H7 (cell line): ENCODE results near the genes EIF4B and HOXC12.

- RAMPAGE, long total RNA = start-site peak on the plus strand at chr12:53006465-53006481, 2,086 reads
Observed at GRCh38 chr12:53005849-53006587, at the start of gene EIF4B. Gene EIF4B, plus strand, starts transcription at chr12:53006456.

- RAMPAGE, long total RNA = no peak
Observed at GRCh38 chr12:53046032-53046279, 3.9 kb upstream of the TNS2 start.

- RAMPAGE, long total RNA = no peak
Observed at GRCh38 chr12:53058152-53058946, 8.5 kb downstream of the TNS2 start.

GRCh38 chr12:53065612-53065901 lies 13.6 kb downstream of the SPRYD3 start:
- RAMPAGE, long total RNA = no peak

GRCh38 chr12:53066101-53067072 lies 12.8 kb downstream of the SPRYD3 start:
- RAMPAGE, long total RNA = no peak

DNA sequence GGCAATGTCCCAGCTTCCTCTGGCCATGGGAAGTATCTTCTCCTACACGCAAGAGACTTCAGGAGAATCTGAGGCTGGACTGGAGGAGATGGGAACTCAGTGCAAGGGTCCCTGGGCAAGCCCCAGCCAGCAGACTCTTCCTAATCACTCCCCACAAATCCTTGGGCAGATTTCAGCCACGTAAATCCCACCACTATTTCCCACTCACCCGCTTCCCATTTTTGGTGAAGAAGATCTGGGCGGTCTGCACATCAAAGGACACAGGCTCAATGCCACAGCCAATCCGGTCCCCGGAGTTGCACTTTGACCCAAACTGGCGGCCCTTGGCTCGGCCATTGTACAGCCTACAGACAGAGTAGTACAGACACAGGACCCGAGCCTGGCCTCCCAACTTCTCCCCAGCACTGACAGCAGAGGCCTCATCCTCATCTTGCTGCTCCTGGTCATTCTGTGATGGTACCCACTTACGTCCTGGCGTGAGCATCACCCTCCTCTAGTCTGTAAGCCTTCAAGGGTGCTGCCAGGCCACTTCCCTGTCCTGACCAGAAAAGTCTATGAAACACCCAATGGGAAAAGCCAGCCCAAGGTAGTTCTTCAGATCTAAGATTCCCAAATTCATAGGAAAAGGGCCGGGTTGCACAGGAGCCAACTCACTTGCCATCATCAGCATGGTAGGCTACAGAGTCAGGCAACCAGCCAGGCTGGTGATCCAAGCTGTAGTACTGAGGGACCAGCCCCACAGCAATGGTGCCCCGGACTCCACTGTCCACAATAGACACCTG lies 4.6 kb downstream of the SPRYD3 start:
- RAMPAGE, long total RNA = no peak

- RAMPAGE, long total RNA = no peak
Observed at GRCh38 chr12:53171167-53172334, 9.0 kb upstream of the ZNF740 start.

DNA sequence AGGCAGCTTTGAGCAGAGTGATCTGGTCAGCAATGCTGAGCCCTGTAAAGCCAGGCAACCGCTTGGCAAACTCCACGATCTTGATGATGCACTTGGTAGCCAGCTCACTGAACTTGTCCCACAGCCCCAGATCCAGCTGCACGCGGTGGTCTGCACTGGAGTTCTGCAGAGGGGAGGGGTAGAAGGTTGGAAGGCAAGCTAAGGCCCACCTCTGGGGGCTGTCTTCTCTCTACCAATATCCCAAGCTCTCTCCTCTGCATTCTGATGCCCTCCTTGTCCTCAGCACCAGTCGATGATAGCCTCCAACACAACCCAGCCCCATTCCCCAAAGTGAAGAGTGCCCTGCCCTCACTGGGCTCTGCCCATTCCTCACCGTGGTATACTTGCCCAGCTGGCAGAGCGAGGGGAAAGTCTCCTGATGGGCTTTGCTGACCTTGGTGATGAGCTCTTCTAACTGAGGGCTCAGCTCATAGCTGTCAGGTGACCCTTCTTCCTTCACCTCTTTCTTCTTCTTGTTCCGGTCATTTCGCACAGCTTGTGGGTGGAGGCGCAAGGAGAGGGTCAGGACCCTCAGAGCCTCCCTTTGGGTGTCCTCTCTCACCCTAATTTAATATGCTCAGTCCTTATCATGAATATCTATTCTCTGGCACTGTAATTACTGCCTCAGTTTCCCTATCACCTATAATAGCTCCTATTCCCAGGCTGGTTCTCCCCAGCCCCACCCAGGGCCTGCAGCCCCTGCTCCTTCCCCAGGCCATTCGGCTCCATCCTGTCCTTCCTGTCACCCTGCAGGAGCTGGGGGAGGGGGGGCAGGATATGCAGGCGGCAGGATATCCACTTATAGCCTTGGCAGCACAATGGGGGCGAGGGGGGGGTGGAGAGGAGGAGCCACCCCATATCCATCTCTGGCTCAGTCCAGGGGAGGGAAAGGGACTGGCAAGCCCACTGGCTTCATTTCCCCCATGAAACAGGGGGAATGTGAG lies 7.3 kb upstream of the ITGB7 start:
- RAMPAGE, long total RNA = no peak

- RAMPAGE, long total RNA = no peak
Observed at GRCh38 chr12:53216311-53216850, 9.3 kb upstream of the ITGB7 start.

DNA sequence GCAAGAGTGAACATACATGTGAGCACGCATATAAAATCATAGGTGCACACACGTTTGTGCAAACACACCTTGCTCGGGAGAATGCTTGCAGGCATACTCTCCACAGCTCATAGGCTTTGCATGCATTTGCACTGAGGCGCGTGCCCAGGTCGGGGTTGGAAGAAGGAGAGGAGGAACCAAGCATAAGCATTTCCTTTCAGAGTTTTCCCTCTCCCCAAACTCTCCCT lies 11.5 kb downstream of the RARG start:
- RAMPAGE, long total RNA = no peak

DNA sequence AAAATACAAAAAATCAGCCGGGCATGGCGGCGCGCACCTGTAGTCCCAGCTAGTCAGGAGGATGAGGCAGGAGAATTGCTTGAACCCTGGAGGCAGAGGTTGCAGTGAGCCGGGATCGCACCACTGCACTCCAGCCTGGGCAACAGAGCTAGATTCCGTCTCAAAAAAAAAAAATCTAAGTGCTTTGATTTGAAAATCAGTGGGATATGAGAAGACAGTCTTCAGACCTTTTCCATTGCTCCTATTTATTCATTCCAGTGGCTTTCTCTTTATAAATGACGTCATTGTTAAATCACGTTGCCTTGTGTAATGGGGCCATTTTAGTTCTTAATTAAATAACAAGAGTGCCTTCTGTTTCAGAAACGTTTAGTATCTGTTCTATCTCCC lies 10.5 kb downstream of the SP1 start:
- RAMPAGE, long total RNA = no peak

DNA sequence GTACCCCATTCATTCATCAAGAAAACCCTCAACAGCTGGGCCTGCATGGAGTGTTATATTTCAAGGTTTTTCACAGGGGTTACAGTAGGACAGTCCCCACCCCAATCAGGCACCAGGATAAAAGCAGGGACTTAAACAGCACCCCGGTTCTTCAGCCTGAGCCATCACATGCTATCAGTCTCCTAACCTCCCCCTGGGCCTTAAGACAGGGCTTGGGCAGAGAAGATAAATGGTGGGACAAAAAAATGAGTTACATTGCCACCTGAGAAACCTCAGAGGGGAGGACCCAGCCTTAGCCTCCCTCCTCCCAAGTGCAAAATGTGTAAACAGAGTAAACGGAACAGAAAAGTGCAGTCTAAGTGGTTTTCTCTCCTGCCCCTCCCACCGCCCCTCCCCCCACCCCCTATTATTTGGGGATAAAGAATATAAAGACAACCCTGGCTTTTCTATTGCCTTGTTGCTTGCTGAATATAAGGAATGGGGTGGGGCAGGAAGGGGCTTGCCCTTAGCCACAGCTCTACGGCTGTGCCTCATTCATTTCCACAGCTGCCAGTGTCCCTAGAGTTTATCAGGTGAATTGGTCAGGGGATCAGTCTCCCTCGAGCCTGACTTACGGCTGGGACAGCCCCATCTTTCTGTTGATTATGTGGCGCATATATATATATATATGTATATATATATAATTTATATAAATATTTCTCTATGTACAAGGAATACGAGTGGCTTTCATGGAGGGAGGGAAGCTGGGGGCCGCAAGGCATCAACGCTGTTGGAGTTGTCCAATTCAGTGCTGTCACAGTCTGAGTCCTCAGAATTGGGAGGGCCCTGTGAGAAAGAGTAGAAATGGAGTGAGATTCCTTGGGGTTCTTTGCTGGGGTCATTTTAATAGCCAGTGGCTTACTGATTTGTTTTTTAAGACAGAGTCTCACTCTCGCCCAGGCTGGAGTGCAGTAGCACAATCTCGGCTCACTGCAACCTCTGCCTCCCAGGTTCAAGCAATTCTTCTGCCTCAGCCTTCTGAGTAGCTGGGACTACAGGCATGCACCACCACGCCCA lies 18.5 kb downstream of the MAP3K12 start:
- RAMPAGE, long total RNA = no peak

GRCh38 chr12:53493390-53494123 lies 5.7 kb downstream of the MAP3K12 start:
- RAMPAGE, long total RNA = no peak

- RAMPAGE, long total RNA = no peak
Observed at GRCh38 chr12:53514105-53514673, 6.9 kb upstream of the NPFF start.

- RAMPAGE, long total RNA = no peak
Observed at GRCh38 chr12:53561325-53562233, 54.3 kb upstream of the NPFF start.

GRCh38 chr12:53623324-53623954 lies 2.7 kb downstream of the ATF7 start:
- RAMPAGE, long total RNA = no peak

GRCh38 chr12:53711394-53712091 lies 15.7 kb downstream of the CALCOCO1 start:
- RAMPAGE, long total RNA = no peak

DNA sequence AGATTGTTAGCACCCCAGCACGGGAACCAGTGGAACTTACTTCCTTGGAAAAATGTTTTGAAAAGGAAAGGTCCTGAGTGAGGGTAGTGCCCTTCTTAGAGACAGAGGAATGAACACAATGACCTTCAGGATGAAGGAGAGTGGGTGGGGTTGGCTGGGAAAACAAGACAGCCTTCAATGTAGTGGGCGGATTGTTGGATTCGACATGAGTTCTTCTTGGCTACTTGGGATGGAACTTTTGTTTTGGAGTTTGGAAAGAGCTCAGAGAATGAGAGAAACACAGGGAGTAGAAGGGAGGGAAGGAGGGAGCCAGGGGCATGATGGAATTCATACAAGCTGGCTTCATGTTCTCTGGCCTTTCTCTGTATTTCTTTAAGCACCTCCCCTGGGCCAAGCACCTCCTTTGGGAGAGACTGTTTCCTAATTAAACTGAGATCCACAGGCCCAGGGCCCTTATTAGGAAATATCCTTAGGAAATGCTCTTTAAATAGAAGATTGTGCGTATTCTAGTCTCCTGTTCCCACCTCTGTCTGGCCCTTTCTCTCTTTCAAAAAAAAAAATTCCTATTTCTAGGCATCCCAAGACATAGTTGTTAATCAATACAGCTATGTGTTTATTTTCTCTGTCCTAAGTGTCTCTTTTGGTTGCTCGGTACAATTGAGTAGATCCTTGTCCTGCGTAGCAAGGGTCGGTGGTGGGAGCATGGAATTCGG lies 48.6 kb upstream of the CALCOCO1 start:
- RAMPAGE, long total RNA = no peak

GRCh38 chr12:53954782-53955499 lies at the start of gene HOXC12:
Gene HOXC12, plus strand, starts transcription at chr12:53954903.
- RAMPAGE, long total RNA = no peak

GRCh38 chr12:53989778-53990189 lies 4.8 kb downstream of the HOXC10 start:
- RAMPAGE, long total RNA = no peak